LHCN-M2 (cell line): Measurements from ENCODE around the genes RFX8 and IL18RAP.

- RAMPAGE, long total RNA = no peak
These were observed 12.9 kb upstream of the RPL31 start for GRCh38 chr2:100989007-100989822.

DNA sequence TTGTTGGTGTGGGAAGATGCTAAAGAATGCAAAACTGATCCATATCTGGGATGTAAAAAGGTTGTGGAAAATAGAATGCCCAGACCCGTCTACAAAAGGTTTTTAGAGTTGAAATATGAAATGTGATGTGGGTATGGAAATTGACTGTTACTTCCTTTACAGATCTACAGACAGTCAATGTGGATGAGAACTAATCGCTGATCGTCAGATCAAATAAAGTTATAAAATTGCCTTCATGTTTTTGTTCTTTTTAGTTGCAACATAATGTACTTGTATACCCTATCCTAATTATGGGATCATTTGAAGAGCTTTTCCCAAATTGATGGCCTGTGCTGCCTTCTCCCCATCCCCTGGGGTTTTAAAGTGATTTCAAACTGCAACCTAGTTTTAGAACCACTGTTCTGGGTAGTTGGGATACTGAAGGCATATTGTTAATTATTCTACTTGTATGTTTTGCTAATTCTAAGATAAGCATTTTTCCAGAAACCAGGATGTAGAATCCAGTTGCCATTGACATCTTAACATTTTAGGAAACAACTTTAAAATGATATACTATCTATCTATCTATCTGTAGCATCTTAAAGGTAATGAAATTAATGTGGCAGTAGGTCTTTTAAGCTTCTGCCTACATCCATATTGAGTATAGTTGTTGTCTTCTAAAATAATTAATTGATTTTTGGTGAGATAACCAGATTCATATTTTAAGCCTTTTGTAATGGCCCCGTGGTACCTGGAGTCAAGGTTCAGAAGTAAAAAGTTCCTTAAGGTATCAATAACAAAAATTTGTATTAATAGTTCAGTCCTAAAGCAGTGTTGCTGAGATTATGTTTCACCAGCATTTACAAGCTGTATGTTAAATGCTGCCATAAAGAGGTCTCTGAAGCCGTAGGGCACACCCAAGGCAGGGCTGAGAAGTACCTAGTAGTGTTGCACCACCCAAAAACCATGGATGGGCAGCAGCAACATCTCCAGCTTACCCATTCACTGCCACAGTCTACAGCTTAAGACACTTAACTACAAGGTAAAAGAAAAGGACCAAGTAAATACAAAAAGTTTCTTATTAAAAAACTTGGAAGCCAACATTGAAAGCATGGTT, 4.4 kb downstream of the RPL31 start:
- RAMPAGE, long total RNA = no peak

GRCh38 chr2:101027917-101028814, 26.1 kb downstream of the RPL31 start:
- RAMPAGE, long total RNA = no peak

DNA sequence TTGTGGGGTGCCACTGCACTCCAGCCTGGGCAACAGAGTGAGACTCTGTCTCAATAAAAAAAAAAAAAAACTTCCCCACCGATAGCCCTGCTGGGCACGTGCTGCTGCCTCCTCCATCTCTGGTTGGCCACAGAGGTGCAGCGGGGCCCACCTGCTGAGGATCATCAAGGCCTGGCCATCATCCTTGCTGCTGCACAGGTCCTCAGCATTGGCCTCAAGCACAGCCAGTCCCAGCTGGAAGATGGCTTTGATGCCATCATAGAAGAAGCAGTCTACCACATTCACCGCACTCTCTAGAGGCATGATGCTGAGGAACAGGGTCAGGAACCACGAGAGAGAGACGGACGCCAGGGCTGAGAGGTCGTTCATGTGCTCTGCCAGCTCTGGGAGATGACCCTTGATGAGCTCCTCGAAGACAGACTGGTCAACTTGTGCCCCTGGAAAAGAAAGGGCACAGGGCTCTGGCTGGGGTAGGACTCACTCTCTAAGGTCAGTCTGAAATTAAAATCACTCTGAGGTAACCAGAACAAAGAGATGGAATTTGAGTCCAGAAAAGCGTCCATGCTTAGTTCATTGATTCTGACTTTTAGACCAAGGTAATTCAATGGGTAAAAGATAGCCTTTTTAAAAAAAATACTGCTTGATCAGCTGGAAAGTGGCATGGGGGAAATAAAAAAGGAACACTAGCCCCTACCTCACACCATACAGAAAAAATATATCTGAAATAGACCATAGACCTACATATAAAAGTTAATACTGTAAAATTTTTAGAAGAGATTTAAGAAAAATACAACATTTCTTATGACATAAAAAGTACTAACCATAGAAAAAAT, 27.5 kb downstream of the RPL31 start:
- RAMPAGE, long total RNA = no peak

DNA sequence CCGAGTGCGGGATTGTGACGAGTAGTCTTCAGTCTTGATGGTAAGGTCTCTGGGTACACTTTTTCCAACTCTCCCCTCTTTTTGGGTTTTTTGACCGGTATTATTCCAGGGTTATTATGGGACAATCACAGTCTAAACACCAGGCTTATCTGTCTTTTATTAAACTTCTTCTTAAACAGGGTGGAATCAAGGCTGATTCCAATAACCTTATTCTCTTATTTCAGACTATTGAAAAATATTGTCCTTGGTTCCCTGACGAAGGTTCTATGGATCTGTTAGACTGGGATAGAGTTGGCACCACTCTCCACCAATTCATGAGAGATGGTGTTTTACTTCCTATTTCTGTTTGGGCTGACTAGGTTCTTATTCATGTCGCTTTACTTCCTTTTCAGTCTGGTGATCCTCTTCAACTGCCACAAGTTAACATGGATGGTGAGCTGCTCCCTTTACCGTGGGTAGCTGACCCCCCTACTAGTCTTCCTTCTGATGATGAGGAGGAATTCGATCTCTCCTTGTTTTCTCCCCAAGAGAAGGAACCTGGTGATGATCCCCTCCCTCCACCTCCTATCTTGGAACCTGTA, 13.8 kb upstream of the CNOT11 start:
- RAMPAGE, long total RNA = no peak

DNA sequence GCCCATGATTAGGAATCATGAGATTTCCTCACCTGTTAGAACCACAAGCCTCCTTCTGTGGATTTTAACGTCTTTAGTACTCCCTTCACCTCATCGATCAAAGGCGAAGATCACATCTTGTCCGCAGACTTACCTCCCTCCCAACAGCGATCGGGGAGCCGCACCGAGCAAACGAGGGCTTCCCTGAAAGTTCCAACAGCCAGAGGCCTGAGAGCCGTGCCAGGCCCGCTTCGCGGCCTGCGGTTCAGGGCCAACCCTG, 763 bp downstream of the RNF149 start:
- RAMPAGE, long total RNA = no peak

- RAMPAGE, long total RNA = no peak
These were observed at the start of gene RFX8 for GRCh38 chr2:101474917-101475481. RFX8 (minus strand) TSS chr2:101475112.

- RAMPAGE, long total RNA = no peak
These were observed 67.2 kb upstream of the MAP4K4 start for GRCh38 chr2:101630083-101630853.

GRCh38 chr2:101655859-101656058, 41.7 kb upstream of the MAP4K4 start:
- RAMPAGE, long total RNA = no peak

- RAMPAGE, long total RNA = no peak
These were observed 13.0 kb downstream of the MAP4K4 start for GRCh38 chr2:101710482-101711026.

DNA sequence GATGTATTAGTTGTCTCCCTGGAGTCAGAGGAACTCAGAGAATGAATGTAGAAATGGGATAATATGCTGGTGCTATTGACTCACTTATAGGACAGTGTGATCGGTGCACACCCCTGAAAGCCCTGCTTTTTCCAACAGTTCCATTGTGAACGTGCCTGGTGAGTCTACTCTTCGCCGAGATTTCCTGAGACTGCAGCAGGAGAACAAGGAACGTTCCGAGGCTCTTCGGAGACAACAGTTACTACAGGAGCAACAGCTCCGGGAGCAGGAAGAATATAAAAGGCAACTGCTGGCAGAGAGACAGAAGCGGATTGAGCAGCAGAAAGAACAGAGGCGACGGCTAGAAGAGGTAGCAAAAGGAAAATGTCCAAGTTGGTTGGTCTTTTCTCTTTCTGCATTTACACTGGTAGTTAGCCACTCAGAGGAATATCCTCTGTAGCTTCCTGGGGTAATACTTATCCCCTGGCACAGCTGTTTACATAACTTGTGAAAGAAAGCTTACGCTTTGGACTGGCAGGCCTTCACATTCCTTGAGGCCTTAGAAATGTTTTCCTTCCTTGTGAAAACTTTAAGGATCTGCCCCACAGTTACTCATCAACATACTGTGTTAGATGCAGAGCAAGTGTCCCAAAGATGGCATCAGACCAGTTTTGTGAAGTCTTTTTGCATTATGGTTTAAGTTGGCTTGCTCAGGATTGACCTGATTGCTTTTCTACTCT, 146.6 kb downstream of the MAP4K4 start:
- RAMPAGE, long total RNA = no peak

GRCh38 chr2:102050989-102051453, 59.3 kb downstream of the IL1R2 start:
- RAMPAGE, long total RNA = no peak

DNA sequence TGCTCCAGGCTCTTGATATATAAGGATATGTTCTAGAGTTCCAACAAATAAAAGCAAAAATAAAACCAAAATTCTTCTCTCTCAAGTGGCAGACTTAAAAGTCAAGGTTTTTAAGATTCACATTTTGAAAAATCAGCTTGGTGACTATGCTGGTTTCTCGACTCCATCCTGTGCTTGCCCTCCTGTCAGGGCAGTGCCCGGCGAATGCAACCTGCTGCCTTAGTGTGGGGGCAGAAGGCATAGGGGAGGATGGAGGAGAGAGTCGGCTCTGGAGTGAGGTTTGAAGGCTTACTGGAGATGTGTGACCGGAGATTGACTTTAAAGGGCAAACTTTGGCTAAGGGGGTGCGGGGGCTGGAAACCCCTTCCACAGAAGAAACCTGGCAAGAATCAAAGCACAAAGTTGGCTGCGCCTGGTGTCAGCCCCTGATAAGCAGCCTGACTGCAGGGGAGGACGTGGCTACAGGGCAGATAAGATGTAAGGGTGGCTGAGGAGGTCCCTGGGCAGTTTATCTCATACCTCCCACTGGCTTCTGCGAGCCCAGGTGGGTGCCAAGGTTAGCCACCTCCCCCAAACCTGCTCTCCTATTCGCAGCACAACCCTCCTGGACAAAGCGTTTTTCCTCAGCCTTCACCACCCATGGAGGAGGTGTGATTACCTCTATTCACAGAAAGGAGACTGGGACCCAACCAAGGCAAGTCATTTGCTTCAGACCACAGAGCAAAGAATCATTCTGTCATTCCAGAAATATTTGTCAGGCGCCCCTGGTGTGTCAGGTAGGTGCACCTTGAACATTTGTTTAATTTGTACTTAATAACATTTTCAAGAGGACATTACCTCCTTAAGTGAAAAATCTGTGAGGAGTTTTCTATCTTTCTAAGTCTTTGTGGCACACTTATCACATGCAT, 73.3 kb upstream of the IL1R1 start:
- RAMPAGE, long total RNA = no peak

DNA sequence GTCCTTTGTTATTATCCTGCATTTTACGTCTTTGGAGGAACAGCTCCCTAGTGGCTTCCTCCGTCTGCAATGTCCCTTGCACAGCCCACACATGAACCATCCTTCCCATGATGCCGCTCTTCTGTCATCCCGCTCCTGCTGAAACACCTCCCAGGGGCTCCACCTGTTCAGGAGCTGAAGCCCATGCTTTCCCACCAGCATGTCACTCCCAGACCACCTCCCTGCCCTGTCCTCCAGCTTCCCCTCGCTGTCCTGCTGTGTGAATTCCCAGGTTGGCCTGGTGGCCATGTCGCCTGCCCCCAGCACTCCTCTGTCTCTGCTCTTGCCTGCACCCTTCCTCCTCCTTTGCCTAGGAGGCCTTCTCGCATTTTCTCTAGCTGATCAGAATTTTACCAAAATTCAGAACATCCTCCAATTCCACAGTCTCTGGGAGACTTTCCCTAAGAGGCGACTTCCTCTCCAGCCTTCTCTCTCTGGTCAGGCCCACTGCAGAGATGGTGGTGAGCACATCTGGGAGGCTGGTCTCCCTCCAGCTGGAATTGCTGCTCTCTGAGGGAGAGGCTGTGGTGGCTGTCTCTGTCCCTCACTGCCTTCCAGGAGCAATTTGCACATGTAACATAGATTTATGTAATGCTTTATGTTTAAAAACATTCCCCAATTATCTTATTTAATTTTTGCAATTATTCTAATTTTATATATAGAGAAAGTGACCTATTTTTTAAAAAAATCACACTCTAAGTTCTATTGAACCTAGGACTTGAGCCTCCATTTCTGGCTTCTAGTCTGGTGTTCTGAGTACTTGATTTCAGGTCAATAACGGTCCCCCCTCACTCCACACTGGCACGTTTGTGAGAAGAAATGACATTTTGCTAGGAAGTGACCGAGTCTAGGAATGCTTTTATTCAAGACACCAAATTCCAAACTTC, 8.8 kb upstream of the IL1RL2 start:
- RAMPAGE, long total RNA = no peak

- RAMPAGE, long total RNA = no peak
These were observed 14.0 kb downstream of the IL1RL1 start for GRCh38 chr2:102325216-102325941.

DNA sequence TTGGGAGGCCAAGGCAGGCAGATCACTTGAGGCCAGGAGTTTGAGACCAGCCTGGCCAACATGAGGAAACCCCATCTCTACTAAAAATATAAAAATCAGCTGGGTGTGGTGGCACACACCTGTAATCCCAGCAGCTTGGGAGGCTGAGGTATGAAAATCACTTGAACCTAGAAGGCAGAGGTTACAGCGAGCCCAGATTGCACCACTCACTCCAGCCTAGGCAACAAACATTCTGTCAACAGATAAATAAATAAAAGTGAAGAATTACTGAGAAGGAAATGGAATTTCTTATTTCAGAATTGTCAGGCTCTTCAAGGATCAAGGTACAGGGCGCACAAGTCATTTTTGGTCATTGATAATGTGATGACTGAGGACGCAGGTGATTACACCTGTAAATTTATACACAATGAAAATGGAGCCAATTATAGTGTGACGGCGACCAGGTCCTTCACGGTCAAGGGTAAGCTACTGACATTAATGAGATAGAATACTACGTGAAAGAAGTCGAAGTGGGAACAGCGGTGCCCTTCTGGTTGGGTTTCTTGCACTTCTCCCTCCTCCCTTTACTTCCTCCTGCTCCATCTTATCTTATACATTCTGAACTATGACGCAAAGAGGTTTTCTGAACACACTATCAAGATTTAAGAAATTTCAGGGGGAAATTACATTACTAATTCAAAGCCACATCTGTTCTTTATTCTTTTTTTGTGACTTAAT, 15.1 kb upstream of the IL18R1 start:
- RAMPAGE, long total RNA = no peak

GRCh38 chr2:102368165-102369051, 12.8 kb downstream of the IL18R1 start:
- RAMPAGE, long total RNA = no peak

GRCh38 chr2:102422820-102423517, at the start of gene IL18RAP:
IL18RAP (plus strand) TSS chr2:102423160.
- RAMPAGE, long total RNA = no peak

- RAMPAGE, long total RNA = no peak
These were observed 20.7 kb downstream of the IL18RAP start for GRCh38 chr2:102443642-102444086.

DNA sequence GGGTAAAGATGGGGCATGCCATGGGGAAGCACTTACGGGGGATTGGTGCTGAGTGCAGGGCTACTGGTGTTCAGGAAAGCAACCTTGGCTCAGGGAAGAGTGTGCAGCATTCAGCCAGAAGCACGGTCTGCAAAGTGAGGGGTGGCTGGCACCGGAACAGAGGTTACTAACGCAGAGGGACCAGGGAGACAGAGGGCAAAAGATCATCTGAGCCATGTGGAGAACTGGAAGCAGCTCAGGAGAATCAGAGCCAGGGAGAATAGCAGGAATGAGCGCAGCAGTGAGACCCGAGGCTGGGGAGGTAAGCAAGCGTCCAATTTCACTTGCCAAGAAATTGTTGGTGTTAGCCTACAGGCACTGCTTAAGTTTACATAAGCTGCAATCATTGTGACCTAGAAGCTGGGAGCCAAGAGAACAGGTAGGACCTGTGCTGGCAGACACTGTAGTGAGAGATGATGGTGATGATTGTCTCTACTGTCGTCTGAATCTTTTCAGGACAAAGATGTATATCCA, 372.6 kb upstream of the POU3F3 start:
- RAMPAGE, long total RNA = no peak